ENCODE measurements around a stretch of chr16.

- RRBS, result no CpG with 5 or more reads among the region's 11 CpGs
Observed at GRCh38 chr16:7330759-7331142, 1259.6 kb downstream of the TMEM114 start.

GRCh38 chr16:8628516-8629325 is 7.2 kb downstream of the METTL22 start:
- RRBS, result no CpG with 5 or more reads among the region's 16 CpGs

GRCh38 chr16:8641002-8641402 is 19.5 kb downstream of the METTL22 start:
- RRBS, result no CpG with 5 or more reads among the region's 8 CpGs

- RRBS, result 17% methylated on average over 2 of the region's 4 CpGs
Observed at GRCh38 chr16:8675172-8675619, 779 bp downstream of the ABAT start.

DNA sequence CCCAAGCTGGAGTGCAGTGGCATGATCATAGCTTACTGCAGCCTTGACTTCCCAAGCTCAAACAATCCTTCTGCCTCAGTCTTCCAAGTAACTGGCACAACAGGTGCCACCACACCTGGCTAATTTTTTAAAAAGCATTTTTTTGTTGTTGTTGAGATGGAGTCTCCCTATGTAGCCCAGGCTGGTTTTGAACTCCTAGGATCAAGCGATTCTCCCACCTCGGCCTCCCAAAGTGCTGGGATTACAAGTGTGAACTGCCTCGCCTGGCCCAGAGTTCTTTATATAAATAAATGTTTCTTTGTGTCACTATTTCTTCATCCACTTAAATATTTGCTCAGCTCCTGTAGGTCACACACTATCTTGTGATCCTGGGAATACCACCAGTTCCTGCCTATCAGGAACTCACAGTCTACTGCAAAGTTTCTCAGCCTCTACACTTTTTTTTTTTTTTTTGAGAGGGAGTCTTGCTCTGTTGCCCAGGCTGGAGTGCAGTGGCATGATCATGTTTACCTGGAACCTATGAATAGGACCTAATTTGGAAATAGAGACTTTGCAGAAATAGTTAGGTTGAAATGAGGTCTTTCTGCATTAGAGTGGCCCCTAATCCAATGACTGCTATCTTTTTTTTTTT is 6.7 kb downstream of the ABAT start:
- RRBS, result no CpG with 5 or more reads among the region's 3 CpGs

- RRBS, result 54% methylated on average over 5 of the region's 22 CpGs
Observed at GRCh38 chr16:8832588-8833202, 35.1 kb downstream of the PMM2 start.

DNA sequence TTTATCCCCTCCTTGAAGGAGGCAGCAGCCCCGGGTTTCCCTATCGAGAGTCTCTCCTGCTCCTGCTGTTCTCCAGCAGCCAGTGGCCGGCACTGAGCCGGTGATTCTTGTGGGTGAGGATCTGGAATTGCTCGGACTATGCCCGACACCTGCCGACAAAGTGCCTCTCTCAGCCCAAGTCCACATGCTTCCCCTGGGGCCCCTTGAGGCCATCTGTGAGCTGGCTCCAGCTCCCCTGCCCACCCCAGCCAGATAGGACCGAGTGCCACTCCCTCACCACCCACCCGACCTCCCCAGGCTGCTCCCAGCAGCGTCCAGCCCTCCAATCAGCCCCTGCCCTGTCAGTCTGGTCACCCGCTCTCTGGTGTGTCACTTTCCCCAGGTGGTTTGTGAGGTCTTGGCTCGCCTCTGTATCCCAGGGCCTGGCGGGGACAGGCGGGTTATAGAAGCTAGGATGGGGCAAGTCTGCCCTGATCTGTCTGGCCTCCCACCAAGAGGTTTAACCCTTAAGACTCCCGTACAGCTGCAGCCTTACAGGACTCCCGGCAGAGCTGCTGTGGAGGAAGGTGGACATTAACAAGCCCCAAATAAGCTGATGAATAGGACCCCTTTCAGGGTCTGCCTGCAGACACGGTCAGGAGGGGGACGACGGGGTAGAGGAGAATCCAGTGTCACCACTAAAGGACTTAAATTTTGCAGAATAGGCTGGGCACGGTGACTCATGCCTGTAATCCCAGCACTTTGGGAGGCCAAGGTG is 4.1 kb downstream of the LITAFD start:
- RRBS, result 10% methylated on average over 5 of the region's 20 CpGs

GRCh38 chr16:8887958-8888639 is 5.9 kb downstream of the LITAFD start:
- RRBS, result no CpG with 5 or more reads among the region's 18 CpGs

DNA sequence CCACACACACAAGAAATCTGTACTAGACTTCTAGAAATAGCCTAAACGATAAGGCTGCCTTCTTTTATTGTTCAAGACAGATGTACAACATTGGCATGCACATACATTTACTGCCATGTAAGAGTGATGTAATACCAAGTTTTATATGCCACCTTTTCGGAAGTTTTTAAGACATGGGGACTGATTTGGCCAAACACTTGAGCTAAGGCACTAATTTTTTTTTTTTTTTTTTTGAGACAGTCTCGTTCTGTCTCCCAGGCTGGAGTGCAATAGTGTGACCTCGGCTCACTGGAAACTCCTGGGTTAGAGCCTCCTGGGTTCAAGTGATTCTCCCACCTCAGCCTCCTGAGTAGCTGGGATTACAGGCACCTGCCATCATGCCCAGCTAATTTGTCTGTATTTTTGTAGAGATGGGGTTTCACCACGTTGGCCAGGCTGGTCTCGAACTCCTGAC is 28.7 kb downstream of the USP7 start:
- RRBS, result no CpG with 5 or more reads among the region's 6 CpGs

GRCh38 chr16:8991809-8992253 is 28.1 kb upstream of the USP7 start:
- RRBS, result no CpG with 5 or more reads among the region's 3 CpGs

GRCh38 chr16:9047382-9048204 is 43.9 kb upstream of the HAPSTR1 start:
- RRBS, result no CpG with 5 or more reads among the region's 8 CpGs

- RRBS, result no CpG with 5 or more reads among the region's 9 CpGs
Observed at GRCh38 chr16:9078230-9078654, 13.2 kb upstream of the HAPSTR1 start.

DNA sequence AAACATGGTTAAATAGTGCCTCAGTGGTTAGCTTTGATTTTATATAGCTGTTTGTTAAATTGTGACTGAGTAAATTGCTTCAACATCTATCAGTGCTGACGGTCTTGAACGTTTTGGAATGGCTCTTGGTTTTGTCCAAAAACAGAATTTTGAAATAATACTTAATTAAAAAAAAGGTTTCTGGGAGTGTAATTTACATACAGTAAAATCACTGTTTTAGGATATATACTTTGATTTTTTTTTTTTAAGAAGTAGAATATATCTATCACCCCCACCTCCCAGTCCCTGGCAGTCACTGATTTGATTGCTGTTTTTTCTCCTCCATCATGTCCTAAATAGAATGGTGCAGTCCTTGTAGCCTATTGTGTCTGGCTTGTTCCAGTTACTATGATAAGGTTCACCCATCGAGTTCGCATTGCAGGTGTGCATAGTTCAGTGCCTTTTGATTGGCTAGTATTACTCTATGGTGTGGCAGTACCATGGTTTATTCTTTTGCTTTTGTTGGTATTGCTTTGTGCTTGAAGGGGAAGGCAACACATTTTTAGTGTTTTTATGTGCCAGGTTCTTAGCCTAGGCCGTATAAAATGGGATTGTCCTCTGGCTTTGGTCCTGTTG is 2.9 kb downstream of the HAPSTR1 start:
- RRBS, result no CpG with 5 or more reads among the region's 5 CpGs

DNA sequence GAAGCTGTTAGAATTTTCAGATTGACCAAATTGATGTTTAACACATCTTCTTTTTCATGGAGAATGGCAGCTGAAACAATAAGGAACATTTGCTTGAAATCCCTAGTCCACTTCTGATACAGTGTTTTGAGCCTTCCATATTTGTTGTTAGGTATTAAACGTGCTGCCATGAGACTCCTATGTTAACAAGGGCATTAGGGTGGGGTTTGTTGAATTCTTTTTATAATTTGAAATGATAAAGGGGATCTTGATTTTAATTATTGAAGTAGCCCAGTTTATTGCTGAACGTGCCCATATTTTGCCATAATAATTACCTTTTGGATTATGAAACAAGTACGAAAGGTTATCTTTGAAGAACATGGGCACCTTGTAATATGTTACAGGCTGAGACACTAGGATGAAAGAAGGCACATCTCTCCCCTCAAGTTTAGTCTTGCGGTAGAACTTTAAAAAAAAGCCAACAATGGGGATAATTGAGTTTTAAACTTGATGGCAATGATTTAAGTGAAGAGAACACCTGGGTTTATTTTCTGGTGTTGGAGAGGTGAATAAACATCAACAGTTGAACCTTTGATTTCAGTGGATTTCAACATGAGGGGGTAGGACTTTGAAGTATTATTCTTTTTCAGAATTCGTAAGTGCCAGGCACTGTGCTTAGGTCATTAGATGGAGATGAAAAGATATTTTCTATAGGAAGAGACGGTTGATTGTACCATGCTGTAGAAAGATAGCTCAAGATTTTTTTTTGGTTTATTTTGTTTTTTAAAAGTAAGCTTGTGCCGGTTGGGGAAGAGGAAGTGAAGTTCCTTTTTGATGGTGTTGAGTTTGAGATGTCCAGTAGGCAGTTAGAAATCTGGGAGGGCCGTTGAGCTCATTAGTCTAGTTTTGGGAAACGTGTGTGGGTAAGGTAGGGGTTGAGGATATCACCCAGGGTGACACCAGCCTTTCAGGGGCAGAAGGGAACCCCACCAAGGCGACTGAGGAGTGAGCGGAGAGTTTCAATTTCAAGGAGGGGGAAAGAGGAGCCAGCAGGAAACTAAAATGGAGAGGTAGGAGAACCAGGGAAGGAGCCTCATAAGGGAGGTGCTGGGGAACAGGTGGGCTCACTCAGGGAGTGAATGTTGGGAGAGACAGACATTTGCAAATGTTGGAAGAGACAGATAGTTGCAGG is 22.3 kb downstream of the HAPSTR1 start:
- RRBS, result no CpG with 5 or more reads among the region's 11 CpGs

DNA sequence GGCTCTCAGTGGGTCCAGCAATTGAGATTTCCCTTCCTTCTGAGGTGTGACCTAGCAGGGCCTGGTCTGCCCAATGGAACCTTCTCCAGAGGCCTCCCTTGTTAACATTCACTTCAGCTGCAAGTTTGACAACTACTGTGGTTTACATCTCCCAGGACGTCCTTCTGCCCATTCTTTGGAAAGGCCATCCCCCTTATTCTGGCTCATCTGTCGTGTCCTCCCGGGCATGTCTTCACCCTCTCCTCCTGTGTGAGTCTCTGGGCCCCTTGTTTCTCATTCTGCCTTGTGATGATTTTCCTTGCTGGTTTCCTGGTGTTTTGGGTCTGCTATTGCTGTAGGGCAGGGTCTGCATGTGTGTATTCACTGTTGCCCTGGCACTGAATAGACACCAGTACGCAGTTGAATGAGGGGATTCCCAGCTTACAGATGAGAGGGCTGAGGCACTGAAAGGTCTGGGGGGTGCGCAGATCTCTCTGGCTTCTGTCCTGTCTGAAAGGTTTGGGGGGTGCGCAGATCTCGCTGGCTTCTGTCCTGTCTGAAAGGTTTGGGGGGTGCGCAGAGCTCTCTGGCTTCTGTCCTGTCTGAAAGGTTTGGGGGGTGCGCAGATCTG is 34.6 kb downstream of the HAPSTR1 start:
- RRBS, result no CpG with 5 or more reads among the region's 9 CpGs

DNA sequence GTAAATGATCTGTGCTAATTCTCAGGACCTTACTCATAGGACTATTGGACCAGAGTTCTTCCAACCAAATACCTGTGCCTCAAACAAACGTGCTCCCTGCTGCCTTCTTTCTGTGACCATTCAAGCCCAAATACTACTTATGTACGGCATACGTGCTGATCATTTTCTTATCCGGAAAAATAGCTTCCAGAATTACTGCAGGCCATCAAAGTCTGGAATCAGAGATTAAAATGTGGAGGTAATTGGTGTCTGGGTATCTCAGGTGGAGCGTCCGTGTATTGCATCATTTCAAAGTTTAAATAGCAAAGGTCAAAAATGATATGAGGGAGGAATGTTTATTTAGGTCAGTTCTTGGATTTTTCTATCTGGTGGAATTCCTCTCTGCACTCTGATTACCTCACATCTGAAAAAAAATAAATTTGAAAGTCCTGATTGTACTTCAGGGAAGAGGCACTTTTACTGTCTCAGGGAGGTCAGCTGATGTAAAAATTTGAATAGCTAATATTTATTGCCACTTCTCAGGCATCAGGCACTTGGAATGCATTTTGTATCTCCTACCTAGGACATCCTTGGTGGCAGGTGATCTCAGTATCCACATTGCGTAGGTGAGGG is 454.0 kb downstream of the HAPSTR1 start:
- RRBS, result no CpG with 5 or more reads among the region's 7 CpGs

GRCh38 chr16:10045849-10046161 is 136.4 kb downstream of the GRIN2A start:
- RRBS, result no CpG with 5 or more reads among the region's 5 CpGs

DNA sequence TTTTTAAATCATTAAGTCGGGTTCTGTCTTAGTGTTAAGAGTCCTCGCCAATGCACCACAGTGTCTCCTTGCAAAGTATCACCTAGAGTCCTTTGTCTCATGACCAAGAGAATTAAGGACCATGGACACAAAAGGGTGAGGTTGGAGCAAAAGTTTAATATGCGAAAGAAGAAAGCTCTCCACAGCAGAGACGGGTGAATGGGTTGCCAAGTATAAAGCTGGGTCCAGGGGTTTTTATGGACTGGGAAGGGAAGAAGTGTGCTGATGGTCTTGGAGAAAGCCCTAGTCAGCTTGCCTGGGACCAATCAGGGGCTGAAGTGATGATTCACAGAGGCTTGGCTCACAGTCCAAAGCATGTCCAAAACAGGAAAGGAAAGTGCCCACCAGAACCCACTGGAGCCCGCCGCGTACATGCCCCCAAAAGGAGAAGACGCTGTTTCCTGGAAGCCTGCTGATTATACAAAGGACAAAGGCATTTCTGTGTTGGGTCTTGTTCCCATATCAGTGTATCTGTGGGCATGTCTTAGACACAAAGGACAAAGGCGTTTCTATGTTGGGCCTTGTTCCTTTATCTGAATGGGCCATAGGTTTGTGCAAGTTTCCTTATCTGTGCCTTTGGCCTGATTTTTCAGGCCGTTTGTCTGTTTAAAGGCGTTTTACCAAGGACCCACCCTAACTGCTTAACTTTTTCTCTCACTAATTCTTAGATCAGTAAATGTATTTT is 28.8 kb upstream of the ATF7IP2 start:
- RRBS, result no CpG with 5 or more reads among the region's 11 CpGs

DNA sequence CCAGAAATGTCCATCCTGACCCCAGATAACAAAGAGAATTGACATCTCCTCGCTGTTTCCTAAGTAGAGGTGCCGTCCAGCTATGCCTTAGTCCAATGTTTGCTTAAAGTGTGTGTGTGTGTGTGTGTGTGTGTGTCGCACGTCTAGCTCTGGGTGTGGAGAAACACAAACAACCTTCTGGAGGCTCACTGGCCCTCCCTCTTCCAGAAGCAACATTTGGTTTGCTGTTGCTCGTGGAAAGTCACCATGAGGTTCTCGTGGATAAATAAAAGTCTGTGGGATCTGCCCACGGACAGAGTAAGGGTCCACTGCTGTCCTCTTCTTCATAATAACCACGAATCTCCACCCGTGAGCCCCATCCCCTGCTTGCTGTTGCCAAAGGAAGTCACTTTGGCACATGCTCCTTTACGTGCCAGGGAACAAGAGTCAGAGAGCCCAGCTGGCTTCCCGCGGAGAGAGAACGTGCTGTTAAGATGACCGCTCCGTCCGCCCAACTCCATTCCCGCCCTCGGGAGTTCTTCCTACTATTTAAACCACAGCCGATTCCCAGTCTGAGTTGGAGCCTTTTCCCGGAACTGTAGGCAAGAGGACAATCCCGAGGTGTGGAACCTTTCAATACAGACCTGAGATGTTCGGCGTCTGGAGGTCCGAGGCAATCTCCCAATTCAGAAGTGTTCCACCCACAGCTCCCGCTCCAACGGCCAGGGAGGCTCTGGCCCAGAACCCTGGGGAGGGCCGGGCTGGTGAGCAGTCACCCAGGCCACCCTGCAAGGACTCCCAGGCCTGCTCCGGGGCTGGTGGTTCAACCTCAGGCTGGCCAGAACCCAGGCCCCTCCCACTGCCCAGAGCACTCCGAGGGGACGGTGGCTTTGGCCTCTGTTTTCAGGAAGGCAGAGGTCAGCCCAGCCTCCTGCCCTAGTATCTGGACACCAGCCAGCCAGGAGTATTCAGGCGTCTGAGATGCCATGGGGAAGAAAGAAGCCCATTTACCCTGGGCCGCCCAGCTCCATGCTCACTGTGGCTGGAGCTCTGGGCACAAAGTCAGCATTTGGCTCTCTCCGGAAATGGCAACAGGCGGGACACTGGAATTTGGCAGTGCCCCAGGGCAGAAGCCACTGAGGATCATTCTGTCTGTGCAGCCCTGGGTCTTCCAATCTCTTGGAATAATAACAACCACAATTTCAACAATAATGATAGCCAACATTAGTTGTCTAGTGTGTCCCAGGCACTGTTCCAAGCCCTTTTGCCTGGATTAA is 21.6 kb downstream of the EMP2 start:
- RRBS, result 5% methylated on average over 2 of the region's 34 CpGs